HT1080 (cell line): ENCODE measurements around a stretch of chr6.

DNA sequence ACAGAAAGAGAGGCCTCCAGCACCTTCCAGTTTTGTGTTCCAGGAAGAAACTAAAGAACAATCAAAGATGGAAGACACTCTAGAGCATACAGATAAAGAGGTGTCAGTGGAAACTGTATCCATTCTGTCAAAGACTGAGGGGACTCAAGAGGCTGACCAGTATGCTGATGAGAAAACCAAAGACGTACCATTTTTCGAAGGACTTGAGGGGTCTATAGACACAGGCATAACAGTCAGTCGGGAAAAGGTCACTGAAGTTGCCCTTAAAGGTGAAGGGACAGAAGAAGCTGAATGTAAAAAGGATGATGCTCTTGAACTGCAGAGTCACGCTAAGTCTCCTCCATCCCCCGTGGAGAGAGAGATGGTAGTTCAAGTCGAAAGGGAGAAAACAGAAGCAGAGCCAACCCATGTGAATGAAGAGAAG, 39.3 kb downstream of the ZBTB2 start:
RAMPAGE:
- cytosol, long total RNA = no peak
- long total RNA = no peak
- nucleus, long total RNA = no peak

RAMPAGE:
- cytosol, long total RNA = no peak
- long total RNA = no peak
- nucleus, long total RNA = no peak
Measured at GRCh38 chr6:151409159-151409966, 18.0 kb upstream of the ZBTB2 start.

RAMPAGE:
- cytosol, long total RNA = no peak
- long total RNA = no peak
- nucleus, long total RNA = no peak
Measured at GRCh38 chr6:151416728-151417653, 25.6 kb upstream of the ZBTB2 start.

RAMPAGE:
- cytosol, long total RNA = no peak
- long total RNA = no peak
- nucleus, long total RNA = no peak
Measured at GRCh38 chr6:151680802-151682119, 126.2 kb upstream of the ESR1 start.

DNA sequence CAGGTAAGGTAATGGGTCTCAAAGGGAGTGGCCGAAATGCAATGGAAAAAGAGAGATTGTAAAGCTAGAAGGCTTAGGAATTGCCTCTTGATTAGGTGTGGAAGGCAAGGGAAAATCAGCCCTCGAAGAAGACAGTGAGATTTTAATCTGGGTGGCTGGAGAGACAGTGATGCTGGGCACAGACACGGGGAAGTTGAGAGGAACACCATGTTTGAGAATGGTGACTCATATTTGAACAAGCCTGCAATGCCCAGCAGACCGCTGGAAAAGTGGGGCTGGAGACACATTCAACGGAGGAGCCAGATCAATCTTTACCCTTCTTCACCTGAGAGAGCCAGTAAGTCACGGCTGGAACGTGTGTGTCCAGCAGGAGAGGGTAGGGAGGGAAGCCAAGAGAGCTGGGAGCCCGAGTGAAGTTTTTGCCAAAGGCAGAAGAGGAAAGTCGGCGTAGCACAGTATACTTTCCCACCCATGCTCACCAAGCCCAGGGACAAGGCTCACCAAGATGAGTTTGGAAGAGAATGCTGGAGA, 3.7 kb upstream of the ESR1 start:
RAMPAGE:
- cytosol, long total RNA = no peak
- long total RNA = no peak
- nucleus, long total RNA = no peak

DNA sequence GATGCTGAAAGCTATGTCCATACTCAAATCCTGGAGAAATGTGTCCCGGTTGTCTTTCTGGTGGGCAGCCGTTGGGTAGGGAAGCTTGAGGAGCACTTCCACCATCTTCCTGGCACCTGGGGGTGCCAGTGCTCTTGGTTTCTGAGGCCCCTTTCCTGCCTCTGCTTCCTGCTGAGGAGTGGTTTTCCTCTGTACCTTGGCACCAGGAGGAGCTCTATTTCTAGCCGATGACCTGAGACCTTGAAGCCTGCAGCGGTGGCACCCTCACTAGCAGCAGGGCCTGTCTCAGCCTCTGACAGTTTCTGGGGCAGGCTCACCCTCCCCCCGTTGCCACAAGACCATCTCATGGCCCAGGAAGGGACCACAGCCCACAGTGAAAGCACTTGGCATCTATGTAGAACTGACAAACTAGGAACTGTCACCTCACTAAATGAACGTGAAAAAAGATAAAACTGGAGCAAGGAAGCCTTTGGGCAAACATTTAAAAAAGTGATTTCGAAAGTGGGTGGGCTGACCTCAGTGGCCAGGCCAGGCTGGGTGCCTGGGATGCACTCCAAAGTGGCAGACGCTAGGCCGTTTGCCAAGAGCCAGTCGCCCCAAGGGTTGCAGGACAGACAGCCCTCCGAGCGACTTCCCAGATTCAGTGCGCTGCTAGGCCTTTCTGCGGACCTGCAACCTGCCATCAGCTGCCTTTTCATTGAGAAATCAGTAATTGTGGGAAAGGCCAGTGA, 303.5 kb downstream of the ESR1 start:
RAMPAGE:
- cytosol, long total RNA = no peak
- long total RNA = no peak
- nucleus, long total RNA = no peak

GRCh38 chr6:152130307-152130901, 322.9 kb downstream of the ESR1 start:
RAMPAGE:
- cytosol, long total RNA = no peak
- long total RNA = no peak
- nucleus, long total RNA = no peak

DNA sequence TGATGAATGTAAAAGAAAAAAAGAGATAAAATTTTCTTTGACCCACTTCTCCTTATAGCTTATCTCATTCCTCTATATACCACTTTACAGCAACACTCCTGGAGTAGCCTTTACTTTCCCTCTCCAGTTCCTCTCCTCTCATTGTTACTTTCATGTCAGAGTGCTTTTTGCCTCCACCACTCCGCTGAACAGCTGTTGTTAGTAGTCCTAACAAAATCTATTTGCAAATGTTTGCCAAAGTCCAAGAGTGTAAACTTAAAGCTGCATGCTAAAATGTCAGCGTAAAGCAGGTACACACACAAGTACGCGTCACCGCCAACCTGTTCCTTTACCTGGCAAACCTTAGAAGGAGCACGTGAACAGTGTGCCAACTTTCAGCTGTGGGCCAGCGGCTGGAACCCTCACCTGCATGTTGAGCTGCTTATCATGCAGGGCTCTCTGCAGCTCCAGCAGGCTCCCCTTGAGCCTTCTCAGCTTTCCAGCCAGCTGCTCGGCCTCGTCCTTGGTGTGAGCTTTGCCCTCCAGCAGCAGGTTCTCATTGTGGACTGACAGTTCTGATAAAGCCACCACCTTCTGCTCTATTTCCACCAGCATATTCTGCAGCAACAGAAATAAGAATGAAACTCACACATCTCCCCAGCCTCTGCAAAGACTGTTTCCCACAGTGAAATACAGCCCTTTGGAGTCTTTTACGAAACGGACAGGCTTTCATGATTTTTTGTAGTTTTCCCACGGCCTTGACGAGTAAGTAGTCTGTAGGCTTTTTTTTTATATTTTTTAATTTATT, 359.3 kb downstream of the SYNE1 start:
RAMPAGE:
- cytosol, long total RNA = no peak
- long total RNA = no peak
- nucleus, long total RNA = no peak

GRCh38 chr6:152380103-152380792, 256.9 kb downstream of the SYNE1 start:
RAMPAGE:
- cytosol, long total RNA = no peak
- long total RNA = no peak
- nucleus, long total RNA = no peak

DNA sequence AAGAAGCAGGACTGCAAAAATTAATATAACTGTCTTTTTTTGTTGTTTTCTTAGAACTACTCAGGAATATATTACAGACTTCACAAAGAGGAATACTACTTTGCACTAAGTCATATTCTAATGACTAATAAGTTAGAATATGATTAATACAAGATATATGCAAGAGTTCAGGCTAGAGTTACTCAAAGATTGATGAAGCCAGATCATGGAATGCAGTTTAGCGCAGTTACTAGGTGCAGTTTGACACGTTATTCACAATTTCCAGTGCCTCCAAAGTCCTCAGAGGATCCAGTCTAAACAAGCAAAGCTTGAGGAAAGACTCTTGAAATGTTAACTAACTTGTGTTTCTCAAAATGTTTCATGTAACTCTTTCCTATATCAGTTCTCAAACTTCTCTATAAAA, 1.2 kb upstream of the MYCT1 start:
RAMPAGE:
- cytosol, long total RNA = no peak
- long total RNA = no peak
- nucleus, long total RNA = no peak

DNA sequence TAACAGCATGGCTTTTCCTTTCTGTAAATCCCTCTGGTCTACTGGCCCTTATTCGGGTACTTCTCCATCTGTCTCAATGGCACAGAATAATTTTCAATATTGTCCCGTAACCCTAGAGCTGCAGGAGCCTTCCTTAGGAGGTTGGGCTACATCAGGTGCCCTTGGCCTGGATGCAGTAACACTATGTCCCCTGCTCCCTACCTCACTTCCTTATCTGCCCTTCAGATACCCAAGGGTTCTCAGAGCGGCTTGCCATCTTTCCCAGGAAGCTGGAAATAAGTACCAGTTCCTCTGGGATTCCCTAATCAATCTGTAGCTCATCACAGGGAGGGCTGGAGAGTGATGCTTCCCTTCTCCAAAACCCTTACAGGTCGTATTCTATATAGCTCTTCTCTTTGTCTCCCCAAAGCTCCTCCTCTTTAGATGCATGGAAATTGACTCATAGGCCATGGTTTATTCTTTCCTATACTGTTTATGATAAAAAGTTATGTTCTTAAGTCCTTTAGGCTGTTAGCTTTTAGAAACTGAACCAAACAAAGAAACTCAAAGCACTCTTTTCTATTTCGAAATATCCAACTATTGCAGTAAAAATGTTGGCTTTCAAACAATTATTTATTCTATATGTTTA, 4.2 kb downstream of the MYCT1 start:
RAMPAGE:
- cytosol, long total RNA = no peak
- long total RNA = no peak
- nucleus, long total RNA = no peak

DNA sequence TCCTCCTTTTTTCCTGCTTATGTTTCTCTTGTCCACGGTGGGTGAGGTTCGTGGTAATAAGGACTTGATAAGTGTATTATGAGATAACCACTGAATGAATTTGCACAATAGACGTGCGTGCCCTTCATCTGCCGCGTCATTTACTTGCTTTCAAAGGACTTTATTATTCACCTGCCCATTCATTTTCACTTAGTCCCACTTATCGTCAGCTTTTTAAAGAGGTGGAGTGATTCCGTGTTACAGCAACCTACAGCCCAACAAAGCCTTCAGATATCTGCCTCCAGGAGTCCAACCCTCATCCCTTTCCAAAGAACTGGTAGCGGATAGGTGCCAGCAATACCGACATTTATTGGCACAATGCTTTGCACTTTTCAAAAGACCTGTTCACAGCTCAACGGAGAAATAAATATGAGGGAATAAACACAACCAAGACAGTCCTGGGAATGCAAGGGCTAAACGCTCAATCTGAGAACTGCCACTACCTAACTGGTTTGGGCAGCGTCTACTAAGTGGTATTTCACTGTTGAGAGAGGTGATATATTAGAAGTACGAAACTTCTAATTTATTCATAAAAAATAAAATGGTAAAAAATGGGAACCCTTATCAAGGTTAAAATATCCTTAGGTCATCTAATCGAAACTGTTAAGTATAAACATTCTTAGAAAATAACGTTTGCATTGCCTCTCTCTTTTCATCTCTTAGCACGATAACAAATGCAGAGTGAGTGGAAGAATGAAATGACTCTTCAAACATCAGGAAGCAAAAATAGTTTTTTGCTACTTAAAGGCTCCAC, 905 bp upstream of the MTRF1L start:
RAMPAGE:
- cytosol, long total RNA = no peak
- long total RNA = no peak
- nucleus, long total RNA = no peak

DNA sequence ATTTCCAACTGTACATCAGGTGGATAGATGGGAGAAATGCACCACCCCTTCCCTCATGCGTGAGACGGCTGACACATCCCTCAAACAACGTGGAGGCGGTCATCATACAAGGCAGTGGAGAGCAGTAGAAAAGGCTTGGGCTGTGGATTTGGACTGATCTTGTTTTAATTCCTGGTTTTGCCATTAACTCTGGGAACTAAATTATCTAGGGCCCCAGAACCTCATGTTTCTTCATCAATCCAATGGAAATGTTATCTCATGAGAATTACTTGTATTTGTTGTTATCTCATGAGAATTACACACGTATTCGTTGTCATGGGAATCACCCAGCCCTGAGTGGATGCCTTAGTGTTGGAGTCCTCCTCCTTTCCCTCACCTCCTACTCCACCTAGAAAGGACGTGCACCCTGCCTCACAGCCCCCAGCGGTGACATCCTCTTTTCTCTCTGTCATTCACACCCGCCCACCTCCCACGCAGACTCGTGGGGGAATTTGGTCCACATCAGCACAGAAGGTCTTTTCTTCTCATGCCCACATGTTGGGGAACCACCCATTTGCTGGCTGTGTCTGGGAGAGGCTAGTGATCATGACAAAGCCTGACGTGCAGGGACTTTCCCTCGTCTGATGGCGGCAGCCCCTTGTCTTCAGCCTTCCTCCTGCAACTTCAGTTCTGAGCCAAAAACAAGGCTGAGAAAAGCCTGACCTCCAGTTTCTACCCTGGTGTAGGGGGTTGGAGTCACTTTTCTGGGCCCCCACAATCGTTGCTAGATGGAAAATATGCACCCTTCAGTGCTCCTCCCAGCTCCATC, 95.9 kb upstream of the CNKSR3 start:
RAMPAGE:
- cytosol, long total RNA = no peak
- long total RNA = no peak
- nucleus, long total RNA = no peak

RAMPAGE:
- cytosol, long total RNA = no peak
- long total RNA = no peak
- nucleus, long total RNA = no peak
Measured at GRCh38 chr6:154653734-154654233, 79.4 kb upstream of the SCAF8 start.

GRCh38 chr6:154684035-154684518, 49.1 kb upstream of the SCAF8 start:
RAMPAGE:
- cytosol, long total RNA = no peak
- long total RNA = no peak
- nucleus, long total RNA = no peak

RAMPAGE:
- cytosol, long total RNA = no peak
- long total RNA = no peak
- nucleus, long total RNA = no peak
Measured at GRCh38 chr6:154996798-154997463, 1.8 kb downstream of the TIAM2 start.

GRCh38 chr6:155106615-155107402, 111.7 kb downstream of the TIAM2 start:
RAMPAGE:
- cytosol, long total RNA = no peak
- long total RNA = no peak
- nucleus, long total RNA = no peak

RAMPAGE:
- cytosol, long total RNA = no peak
- long total RNA = no peak
- nucleus, long total RNA = no peak
Measured at GRCh38 chr6:155153884-155154644, 109.7 kb upstream of the CLDN20 start.

DNA sequence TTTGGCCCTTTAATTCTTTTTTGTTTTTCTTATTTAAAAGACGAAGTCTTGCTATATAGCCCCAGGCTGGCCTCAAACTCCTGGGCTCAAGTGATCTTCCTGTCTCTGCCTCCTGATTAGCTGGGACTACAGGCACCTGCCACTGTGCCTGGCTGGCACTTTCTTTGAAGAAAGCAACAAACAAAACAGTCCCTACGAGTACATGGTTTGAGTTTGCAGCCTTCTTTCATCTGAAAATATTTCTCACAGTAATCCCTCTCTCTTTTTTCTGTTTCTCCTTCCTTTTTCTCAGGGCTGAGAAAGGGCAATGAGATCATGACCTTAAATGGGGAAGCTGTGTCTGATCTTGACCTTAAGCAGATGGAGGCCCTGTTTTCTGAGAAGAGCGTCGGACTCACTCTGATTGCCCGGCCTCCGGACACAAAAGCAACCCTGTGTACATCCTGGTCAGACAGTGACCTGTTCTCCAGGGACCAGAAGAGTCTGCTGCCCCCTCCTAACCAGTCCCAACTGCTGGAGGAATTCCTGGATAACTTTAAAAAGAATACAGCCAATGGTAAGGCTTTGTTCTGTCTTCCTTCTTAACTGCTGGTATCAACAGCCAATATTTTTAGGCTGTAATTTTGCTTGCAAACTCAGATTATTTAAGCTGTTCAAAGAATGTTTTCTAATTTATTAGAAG, 80.7 kb upstream of the CLDN20 start:
RAMPAGE:
- cytosol, long total RNA = no peak
- long total RNA = no peak
- nucleus, long total RNA = no peak

GRCh38 chr6:155216574-155217234, 47.1 kb upstream of the CLDN20 start:
RAMPAGE:
- cytosol, long total RNA = no peak
- long total RNA = no peak
- nucleus, long total RNA = no peak